ENCODE measurements around a stretch of chr2.

GRCh38 chr2:156326412-156327033, 6.0 kb downstream of the NR4A2 start:
- PRO-cap: no peak

- PRO-cap: no peak
Observed at GRCh38 chr2:156328008-156328395, 4.5 kb downstream of the NR4A2 start.

DNA sequence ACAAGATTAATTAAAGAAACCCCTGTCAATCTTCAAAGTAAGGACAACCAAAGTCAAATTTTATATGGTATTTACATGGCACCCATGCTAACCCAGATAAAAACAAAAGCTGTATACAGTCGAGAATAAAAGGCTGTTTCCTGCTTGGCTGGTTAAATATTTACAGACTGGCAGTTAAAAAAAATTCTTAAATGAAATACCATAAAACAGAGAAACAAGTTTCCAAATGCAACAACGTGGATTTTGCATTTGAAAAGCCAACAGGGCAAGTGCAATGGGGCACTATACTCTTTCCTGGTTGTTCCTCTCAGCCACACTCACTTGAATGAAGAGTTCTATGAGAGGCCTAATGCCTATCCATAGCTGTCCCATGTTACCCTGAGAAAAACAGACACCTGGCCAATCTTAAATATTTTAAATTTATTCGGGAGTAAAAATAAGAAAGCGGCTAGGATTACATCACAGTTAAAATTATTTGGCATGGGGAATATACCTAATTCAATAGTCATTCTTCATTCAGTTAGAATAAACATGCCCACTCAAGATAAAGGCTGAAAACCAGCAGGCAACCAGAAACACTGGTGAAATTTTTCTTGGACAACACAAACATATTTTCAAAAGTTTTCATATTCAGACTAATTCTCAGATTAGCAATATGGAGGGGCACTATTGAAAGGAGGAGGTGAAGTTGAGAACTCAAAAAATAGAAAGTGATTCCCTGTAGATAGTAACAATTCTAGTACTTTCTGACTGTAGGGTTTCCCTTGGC, 6.2 kb upstream of the NR4A2 start:
- PRO-cap: no peak

GRCh38 chr2:156437245-156437677, 1.1 kb downstream of the GPD2 start:
- PRO-cap: no peak

DNA sequence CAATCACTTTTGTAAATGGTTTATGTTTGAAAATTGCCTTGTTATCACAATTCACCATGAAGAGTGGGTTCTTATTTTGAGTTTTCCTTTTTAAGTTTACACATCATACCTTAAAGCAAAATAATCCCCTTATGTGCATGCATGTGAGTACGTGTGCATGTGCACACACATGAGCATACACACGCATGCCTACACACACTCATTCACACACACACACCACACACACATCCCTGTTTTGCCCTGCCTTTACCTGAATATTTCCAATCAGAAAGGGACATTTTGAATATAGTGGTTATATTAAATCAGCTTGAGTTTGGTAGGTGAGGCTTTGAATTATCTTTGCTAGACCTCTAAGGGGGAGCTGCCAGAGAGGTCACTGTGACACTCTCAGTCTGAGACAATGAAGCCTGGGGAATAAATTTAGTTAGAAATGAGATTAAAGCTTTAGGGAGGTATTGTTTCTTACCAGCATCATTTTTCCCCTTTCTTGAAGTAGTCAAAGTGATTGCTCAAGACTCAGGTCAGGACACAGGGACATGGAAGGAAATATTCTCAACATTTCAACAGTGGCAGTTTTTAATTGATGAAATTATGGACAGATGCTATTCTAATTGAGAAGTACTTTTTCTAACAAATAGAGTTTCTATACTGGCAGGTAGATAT, 108.9 kb downstream of the GPD2 start:
- PRO-cap: no peak

DNA sequence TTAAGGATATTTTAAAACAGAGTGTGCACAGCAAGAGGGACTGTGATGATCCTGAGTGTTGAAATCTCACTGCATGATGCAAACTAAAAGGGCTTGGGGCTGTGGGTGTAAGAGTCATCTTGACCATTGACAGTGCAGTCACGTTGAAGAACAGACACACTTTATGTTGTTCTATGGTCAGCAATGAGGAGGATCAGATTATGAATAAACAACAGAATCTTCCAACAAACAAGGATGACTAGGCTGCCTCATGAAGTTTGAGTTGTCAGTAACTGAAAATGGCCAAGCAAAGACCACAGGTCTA, 87.2 kb upstream of the GALNT5 start:
- PRO-cap: no peak

DNA sequence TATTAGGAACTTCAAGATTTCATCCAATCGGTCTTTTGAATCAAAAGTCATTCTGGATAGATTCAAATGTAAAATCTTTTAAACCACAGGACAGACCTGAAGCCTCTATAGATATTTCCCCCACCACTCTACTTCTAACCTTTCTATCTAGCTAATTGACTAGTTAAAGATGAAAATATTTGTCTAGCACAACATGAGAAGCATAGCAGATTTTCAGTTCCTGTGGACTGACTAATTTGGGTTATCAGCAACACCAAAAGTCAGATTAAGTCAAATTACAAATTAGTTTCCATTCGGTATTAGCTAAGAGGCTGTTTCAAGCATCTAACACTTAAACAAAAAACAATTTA, 5.0 kb downstream of the CYTIP start:
- PRO-cap: no peak

- PRO-cap: no peak
Observed at GRCh38 chr2:157470196-157470747, 26.4 kb upstream of the CYTIP start.

GRCh38 chr2:157747991-157748632, 119.4 kb upstream of the ACVR1C start:
- PRO-cap: no peak

DNA sequence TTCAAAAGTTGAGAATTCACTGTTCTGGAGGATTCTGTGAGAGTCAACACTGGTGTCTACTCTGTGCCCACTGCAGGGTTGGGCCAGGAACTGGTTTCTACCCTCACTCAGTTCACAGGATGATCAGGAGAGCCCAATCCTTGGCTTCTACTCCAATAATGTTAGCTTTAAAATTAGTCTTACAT, 44.6 kb downstream of the ACVR1 start:
- PRO-cap: no peak

DNA sequence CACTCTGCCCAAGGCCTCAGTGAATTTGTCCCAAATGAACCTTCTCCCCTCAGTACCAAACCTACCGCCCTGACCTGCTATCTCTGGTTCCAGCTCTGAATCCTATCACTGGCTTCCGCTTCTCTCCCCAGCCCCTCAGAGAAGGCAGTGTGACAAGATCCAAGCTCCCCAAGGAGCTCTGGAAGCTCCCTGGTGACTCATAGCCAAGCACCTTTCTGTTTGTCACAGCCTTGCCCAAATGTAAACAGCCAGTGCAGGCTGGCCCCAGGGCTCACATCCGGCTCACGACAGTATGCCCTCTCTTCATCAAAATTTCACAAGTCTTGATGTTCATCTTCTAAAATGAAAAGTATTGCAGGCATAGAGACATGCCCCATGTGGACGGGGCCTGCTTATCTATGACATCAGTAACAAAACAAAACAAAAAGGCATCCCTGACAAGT, 71.2 kb upstream of the DAPL1 start:
- PRO-cap: no peak

GRCh38 chr2:158967717-158968144, 709 bp upstream of the TANC1 start:
- PRO-cap: no peak

- PRO-cap: no peak
Observed at GRCh38 chr2:158968764-158969499, 492 bp downstream of the TANC1 start.

DNA sequence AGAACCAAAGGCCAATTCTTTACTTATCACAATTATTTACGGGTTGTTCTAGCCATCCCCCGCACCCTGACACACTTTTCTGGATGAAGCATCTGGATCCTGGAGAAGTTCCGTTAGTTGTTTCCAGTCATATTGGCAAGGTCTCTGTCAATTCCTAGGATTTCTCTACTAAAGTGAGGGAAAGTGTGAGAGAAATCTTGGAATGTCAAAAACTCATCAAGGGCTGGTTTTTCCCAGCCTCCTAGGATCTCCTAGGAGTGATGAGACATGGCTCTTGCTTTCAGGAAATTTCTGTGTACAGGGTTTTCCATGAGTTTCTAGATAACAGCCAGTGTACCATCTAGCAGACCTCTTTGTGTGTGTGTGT, 91.1 kb downstream of the TANC1 start:
- PRO-cap: unidirectional peak, minus-strand start at position 79 of the sequence

- PRO-cap: no peak
Observed at GRCh38 chr2:159090876-159091225, 122.4 kb downstream of the TANC1 start.

DNA sequence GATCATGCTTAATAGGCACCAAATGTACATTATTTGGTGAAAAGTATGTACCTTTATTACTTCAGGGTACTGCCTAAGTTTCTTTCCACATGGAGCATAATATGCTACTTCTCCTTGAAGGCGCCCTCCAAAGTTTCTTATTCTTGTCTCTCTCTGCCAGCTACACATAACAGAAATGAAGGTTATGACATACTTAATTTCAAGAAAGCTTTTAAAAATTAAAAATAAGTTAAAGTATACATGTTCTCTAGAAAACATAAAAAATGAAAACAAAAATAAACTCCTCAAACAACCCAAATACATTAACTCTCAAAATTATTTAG, 141.7 kb upstream of the WDSUB1 start:
- PRO-cap: no peak

DNA sequence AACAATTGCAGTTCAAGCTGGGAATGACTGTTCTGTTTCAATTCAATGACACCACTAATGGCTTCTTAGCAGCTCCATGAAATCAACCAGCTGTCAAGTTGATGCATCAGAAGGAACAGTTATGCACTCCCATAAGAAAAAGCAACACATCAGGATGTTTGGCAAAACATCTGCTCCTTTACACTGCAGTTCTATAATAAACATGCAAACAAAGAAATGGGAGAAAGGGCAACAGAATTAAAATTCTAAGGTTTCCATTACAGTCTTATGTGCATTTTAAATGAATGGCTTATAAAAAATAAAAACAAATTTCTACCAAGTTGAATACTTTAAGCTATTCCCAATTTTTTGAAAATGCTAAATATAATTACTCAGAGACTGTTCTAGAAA, 3.7 kb downstream of the BAZ2B start:
- PRO-cap: no peak

DNA sequence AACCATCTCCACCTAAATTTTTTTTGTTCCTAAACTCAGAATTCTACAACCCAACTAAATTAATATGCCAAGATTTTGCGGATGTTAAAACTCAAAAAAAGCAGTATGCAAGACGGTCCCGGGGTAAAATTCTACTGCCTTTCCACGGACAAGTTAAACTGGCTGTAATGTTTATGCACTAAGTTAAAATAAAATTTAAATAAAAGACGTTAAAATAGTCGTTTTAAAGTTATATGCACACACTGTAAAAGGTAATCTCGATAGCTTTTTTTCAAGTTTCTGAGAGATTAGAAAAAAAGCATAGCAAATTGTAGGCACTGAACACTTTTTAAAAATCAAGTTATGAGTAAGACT, 501 bp upstream of the BAZ2B start:
- PRO-cap: no peak

DNA sequence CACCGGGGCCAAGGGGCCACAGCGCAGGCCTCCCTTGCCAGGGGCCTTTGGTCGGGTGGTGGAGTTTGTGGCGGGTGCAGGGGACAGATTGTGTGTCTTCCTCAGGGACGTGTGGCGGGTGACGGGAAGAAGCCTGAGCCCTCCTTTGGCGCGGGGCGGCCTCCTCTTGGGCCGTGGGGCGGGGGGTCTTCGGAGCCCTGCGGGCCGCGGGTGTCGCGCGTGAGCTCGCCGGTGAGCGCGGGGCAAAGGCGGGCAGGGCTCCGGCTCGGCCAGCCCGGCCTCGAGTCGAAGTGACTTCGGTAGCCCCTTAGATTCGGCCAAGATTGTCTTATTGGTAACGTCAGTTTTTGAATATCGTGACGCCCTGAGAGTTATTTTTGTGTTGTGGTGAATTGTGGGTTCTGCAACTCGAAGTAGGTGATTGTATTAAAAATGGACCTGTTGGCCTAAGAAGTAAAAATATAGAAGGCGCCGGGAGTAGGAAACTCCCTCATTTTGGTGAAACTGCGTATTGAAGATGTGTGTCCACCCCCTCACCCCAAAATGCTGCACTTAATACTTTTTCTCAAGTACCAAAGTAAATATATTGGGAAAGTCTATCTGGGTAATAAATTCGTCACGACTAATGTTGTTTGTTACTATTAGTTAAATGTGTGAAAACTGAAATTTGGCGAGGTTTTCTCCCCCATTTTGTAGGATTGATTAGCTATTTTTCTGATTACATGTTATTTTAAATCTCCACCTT, 673 bp downstream of the MARCHF7 start:
- PRO-cap: no peak

DNA sequence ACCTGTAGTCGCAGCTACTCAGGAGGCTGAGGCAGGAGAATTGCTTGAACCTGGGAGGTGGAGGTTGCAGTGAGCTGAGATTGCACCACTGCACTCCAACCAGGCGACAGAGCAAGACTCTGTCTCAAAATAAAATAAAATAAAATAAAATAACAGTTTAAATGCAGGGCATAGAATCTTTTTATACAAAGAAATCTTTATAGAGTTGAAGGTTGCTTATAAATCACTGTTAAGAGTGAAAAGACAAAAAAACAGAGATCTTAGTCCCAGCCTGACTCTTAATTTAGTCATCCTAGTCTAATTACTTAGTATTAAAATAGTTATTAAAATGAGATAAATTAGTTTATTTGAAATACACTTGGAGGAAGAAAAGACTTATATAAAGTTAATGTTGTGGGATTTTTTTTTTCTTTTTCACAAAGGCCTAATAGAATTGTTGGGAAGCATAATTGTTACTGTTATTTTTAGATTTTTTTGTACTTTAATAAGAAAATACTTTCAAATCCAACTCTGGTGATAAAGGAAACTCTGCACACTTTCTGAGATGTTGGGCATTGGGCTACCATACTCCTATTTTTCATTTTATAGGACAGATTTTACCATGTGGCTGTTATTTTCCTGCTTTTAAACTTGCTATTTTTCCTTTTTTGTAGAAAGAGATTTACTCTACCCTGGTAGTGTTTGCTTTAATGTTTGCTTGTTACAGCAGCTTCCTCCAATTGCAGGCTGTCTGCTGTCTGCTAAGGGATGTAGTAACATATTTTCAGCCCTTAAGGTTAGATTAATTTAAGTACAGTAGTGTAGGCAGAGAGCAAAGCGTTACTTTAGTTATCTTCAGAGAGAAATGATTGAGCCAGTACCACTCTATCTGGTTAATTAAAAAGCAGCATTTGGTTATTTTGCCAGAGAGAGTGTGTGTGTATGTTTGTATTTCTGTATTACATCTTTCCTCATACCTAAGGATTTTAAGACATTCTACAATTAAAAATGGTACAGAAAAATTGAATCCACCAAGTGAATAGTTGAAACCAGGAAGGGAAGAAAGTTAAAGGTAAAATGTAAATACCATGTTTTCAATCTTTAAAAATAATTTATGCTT, 38.4 kb downstream of the MARCHF7 start:
- PRO-cap: no peak